LHCN-M2 (cell line): ENCODE results near the gene CNR2.

GRCh38 chr1:23321227-23321975 lies 22.7 kb downstream of the HNRNPR start:
- RAMPAGE, long total RNA = no peak

GRCh38 chr1:23343005-23344209 lies 677 bp downstream of the HNRNPR start:
- RAMPAGE, long total RNA = no peak

- RAMPAGE, long total RNA = no peak
These were observed 25.5 kb upstream of the ZNF436 start for GRCh38 chr1:23395204-23395559.

DNA sequence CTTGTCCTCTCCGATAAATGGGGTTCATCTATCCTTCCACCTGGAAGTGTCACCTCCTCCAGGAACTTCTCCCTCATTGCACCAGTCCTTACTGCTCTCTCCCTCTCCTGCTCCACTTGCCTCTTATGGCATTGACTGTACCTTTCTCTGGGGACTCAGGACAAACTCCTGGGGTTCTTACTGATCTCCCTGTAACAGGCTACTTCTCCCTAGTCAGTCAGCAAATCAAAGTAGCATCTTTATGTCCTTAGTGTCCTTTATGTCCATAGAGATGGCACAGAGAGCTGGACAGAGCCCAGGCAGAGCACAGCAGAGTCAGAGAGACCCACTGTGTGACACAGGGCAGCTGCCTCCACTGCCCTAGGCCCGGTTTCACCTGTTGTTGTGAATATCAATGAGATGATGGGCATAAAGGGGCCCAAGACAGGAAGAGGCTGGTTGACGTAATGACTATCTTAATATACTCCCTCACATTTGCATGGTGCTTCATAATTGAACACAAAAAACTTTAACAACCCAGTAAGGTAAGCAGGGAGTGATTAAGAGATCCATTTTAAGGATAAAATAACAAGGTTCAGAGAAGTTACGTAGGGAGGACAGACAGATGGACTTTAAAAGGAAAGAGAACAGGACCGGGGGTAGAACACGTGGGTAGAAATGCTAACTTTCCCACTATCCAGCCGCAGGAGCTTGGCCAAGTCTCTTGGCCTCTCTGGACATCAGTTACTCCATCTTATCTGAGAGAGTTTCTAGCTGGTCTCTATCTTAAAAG lies 3.4 kb downstream of the ASAP3 start:
- RAMPAGE, long total RNA = no peak

DNA sequence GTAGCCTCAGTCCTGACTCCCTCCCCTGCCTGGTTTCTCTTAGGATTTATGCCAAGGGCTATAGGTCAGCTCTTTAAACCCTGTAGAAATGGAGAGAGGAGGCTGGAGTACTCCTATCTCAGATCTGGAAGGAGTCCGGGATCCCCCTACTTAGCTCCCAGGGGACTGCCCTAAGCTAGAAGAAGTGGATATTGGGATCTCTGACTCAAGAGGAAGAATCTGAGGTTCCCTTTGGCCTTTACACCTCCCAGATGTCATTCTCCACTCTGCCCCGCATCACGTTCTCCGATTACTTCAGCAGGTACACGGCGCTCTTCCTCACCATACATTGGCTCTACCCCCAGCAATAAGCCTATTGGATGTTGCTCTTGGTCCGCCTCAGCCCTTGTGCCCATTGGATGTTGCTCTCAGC lies 9.7 kb downstream of the E2F2 start:
- RAMPAGE, long total RNA = no peak

DNA sequence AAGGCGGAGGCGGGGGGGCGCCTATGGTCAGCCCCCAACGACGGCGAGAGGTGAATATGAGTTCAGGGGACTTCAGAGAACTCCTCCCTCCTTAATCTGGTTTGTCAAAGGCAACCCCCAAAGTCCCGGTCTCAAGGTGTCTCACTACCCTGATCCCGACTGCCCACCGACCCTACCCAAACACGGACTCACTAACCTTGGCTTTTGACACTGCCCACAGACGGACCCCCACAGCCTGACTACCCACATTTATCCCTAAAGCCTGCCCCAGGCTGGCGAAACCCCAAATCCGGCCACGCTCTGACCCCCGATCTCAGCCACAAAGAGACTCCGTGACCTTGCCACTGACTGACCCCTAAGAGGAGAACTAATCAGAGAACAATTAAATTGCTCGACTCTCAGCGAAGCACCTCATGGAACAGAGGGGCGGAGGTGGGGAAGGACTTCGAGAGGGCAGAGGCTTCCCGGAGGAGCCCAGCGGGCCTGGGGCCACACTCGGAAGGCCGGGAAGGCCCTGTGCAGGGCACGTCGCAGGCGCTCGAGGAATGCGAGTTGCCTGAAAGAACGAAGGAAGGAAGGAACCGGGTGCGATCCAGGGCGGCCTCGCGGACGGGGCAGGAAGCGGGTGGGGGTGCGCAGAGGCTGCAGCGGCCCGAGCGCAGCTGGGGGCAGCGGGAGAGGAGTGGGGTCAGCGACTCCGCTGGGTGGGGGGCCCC lies 5.1 kb downstream of the ID3 start:
- RAMPAGE, long total RNA = no peak

GRCh38 chr1:23554778-23555689 lies 4.3 kb downstream of the ID3 start:
- RAMPAGE, long total RNA = no peak

- RAMPAGE, long total RNA = no peak
These were observed 2.0 kb downstream of the ID3 start for GRCh38 chr1:23557124-23557932.

GRCh38 chr1:23597524-23598338 lies 38.4 kb upstream of the ID3 start:
- RAMPAGE, long total RNA = no peak

- RAMPAGE, long total RNA = no peak
These were observed 513 bp downstream of the ELOA start for GRCh38 chr1:23743641-23744327.

- RAMPAGE, long total RNA = no peak
These were observed 16.1 kb downstream of the ELOA start for GRCh38 chr1:23758873-23760300.

DNA sequence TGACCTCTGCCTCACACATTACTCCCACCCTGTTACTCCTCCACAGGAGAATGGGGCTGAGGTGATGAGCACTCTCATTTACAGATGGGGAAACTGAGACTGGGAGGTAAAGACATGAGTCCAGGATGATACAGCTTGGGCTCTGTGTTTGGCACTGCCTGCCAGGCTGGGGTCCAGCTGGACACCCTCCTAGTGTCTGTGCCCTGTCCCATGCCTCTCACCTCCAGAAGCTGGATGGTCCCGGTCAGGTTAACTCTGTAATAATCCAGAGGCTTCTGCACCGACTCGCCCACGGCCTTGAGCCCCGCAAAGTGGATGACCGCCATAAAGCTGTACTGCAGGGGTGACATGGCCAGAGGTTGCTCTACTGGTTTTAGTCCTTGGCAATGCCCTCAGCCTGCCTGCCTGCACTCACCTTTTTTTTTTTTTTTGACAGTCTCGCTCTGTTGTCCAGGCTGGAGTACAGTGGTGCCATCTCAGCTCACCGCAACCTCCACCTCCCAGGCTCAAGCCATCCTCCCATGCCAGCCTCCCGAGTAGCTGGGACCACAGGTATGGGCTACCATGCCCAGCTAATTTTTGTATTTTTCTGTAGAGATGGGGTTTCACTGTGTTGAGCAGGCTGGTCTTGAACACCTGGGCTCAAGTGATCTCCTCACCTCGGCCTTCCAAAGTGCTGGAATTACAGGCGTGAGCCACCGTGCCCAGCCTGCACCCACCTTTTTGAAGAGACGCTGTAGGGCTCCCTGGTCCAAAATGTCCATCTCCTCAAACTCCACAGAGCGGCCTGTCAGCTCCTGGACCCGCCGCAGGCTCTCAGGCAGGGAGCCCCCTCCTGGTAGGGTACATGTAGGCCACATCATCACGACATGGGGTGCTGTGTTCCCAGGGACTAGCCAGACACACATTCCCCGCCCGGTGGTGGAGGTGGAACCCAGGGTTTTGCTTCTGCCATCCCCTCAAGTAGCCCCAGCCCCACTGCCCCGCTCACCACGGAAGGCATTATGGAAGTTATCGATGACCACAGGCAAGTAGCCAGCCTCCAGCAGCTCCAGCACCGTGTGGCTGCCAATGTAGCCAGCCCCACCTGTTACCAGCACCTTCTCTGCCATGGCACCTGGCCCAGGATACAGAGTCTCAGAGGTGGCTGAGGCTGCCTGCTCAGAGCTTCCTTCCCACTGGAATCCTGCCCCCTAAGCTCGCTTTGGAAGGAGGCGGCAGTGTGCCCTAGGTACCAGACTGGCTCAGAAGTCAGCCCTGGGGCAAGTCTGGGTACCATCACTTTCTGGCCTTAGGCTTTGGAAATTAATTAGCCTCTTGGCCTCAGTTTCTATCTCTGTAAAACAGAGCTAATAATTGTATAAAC lies 2.2 kb downstream of the GALE start:
- RAMPAGE, long total RNA = no peak

DNA sequence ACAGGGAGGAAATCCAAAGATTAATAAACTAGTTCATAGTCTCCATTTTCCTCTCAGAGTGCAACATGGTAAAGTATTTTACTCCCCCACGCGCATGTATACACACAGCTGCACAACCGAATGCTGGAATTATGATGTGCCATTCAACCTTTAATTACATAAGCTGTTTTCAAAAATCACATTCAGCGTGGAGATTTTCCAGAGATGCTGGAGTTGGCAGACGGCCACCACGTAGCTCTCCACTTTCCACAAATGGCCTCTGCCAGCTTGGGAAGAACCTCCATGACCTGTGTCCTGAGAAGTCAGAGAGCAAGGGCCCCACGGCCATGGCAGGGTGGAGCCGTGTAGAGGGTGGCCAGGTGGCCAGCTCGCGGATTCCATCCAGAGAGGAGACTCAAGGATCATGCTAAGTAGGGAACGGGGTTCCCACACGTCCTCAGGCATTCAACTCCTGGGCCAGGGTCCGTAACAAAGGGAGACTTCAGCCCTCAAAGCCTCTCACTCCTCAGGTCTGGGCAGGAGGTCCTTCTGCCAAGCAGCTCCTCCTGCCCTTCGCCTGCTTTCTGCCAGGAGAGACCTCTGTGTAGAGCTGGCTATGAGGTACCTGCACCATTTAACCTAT lies 1.3 kb upstream of the GALE start:
- RAMPAGE, long total RNA = no peak

GRCh38 chr1:23866925-23867171 lies 1.2 kb downstream of the FUCA1 start:
- RAMPAGE, long total RNA = no peak

- RAMPAGE, long total RNA = no peak
These were observed 522 bp downstream of the FUCA1 start for GRCh38 chr1:23867401-23868135.

DNA sequence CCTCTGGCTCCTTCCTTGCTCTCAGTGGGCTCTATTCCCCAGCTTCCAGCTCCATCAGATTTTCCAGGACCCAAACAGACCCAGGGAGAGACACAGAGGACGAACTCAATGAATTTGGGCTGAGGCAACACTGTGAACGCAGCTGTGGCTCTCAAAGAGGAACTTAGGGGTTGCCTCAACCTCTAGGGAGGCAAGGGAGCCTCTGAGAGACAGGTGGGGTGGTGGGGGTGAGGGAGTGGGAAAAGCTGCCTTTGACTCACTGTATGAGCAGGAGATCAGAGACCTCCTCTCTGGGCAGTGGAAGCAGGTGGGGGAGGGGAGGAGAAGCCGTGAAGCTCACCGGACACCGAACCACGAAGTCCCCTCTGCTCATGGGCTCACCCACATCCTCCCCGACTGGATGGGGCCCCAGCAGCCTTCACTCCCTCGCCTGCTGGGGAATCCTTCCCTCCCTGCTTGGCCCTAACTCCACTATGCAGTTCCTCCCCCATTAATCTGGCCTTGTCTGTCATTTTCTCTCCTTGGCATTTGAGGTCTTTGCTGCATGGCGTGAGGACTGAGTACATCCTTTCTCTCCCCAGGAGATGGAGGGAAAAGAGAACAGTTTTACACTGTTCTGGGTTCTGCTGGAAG lies 4.3 kb downstream of the CNR2 start:
- RAMPAGE, long total RNA = no peak

DNA sequence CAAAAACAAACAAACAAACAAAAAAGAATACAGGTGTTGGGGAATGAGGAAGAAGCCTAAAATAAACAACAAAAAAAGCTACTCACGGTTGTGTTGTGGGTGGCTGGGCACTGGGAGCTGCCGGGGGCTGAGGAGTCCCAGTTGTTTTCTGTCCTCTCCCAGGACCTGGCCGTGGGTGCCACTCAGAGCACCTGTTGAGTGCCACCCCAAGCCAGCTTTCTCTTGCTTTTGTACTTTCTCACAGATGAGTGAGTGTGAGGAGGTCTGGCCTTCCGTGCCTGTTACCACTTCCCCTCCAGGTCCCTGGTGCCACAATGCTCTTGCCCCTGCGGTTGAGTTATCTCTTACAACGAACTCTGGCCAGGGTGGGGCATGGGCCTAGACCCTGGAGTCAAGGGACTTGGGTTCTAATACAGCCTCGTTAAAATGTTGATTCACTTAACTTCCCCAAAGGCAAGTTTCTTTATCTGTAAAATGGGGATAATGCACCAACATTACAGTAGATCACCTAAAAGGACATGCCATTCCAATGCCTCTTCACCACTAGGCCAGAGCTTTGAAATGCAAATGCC lies at the start of gene CNR2:
Gene CNR2 (minus strand): TSS at position 203 of the 572 bp plus-strand sequence.
- RAMPAGE, long total RNA = no peak

DNA sequence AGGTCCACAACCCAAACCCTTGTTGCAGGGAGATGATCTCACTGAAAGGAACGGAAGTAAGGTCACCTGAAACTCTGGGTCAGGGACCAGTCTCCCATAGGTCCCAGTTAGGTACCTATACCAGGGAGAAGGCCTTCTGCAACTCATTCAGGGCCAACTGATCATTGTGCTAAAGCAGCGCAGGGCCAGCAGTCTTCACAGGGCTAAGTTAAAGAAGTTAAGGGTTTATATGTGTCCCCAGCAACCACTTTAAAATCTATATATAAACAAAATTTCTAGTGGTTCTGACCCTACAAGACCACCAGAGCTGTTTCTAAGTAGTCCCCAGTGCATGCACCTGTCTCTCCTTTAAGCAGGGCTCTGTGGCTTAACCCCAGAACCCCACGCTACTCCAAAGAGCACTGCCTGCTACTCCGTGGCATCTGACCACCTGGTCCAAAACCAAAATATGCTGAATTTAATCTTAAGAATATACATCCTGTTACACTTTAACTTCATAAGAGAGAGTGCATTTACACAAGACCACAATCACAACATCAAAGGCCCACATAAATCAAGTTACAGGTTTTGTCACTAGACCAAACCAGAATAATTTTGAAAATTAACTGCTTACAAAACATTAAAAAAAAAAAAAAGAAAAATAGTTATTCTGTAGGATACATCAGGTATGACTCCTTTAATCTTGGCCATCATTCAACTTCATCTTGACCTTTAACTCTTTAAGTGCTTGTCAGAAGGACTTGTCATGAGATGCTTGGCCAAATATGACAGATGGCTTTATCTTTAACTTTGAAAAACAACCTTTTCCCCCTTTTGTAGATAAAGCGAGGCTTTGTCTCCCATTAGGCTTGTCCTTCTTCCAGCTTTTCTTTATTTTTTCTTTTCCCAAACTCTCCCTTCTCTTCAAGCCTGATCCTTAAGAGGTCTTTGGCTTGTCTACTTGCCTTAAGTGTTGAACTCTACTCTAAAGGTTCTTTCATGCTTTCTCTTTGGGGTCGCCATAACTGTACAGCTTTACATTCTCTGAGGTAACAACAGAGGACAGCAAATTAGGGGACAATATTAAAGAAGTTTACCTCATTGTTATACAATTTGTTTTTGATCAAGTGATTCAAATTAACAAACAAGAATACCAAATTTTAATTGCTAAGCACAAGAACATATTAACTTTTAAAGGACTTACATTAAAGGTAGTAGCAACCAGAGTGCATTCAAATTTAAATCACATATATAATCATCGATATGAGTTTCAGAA lies 2.4 kb downstream of the SRSF10 start:
- RAMPAGE, long total RNA = no peak

GRCh38 chr1:24046061-24046868 lies 65.7 kb downstream of the MYOM3 start:
- RAMPAGE, long total RNA = no peak

- RAMPAGE, long total RNA = no peak
These were observed 4.1 kb downstream of the MYOM3 start for GRCh38 chr1:24107747-24108288.